Upper lobe of left lung (tissue), 5 donors: ENCODE results near the genes CMC2 and GAN.

- PRO-cap, 2 experiments: no peak in any of the 2 experiments
- RAMPAGE, long total RNA, 4 experiments: no peak in any of the 4 experiments
Measured at GRCh38 chr16:80526481-80526864, 14.3 kb upstream of the DYNLRB2 start.

DNA sequence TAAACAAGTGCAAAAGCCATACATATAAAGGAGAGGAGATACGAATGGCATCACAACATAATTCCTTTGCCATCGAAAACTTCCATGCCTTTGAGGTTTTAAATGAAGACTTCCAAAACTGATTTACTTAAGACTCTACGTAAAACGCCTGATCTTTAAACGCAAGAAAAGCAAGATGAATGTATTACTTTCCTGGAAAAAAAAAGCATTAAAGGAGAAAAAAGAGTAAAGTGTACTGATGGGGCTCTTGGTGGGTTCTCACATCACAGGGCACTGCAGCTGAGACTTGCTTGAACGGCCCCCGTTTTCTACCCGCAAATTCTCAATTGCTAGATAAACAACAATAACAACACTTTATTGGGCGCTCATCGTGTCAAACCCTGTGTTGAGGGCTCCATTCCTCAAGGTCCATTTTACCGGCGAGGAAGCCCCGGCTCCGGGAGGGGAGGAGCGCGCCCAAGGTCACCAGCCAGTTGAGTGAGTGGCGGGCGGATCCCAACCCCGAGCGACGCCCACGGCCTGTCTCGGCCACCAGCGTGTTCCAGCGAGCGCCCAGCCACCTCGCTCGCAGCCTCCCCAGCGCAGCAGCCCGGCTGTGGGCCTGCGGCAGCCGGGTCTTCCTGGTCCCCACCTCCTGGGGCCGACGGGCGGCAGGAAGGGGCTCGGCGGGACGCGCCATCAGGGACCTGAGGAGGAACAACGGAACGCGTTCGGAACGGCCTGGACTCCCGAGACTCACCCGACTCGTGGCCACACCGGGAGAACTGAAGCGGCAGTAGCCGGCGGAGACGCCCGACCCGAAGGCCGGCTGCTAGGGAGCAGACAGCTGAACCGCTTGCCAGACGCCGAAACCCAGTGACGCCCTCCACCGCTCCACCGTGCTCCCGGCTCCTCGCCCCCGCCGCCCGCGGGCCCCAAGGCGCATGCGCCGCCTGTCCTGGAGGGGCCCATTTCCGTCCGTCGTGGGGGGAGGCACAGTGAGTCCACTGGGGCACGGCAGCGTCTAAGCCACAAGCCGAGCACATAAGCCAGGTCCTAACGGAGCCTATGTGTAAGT lies at the start of gene CMC2:
Gene CMC2 (minus strand): TSS at position 891 of the 1,057 bp plus-strand sequence.
- PRO-cap, 2 experiments: peak in 2 of 2 experiments; most common minus-strand start position 857 of the sequence (in 1)
- RAMPAGE, long total RNA, 4 experiments: start-site peak on the plus strand in 4 of 4 experiments, centred at positions 526 to 531 of the sequence, 8 to 69 reads per replicate; start-site peak on the minus strand in 4 of 4 experiments, centred at positions 867 to 896 of the sequence, 33 to 384 reads per replicate

- PRO-cap, 2 experiments: no peak in any of the 2 experiments
- RAMPAGE, long total RNA, 4 experiments: no peak in any of the 4 experiments
Measured at GRCh38 chr16:81053847-81054182, 18.2 kb downstream of the ATMIN start.

DNA sequence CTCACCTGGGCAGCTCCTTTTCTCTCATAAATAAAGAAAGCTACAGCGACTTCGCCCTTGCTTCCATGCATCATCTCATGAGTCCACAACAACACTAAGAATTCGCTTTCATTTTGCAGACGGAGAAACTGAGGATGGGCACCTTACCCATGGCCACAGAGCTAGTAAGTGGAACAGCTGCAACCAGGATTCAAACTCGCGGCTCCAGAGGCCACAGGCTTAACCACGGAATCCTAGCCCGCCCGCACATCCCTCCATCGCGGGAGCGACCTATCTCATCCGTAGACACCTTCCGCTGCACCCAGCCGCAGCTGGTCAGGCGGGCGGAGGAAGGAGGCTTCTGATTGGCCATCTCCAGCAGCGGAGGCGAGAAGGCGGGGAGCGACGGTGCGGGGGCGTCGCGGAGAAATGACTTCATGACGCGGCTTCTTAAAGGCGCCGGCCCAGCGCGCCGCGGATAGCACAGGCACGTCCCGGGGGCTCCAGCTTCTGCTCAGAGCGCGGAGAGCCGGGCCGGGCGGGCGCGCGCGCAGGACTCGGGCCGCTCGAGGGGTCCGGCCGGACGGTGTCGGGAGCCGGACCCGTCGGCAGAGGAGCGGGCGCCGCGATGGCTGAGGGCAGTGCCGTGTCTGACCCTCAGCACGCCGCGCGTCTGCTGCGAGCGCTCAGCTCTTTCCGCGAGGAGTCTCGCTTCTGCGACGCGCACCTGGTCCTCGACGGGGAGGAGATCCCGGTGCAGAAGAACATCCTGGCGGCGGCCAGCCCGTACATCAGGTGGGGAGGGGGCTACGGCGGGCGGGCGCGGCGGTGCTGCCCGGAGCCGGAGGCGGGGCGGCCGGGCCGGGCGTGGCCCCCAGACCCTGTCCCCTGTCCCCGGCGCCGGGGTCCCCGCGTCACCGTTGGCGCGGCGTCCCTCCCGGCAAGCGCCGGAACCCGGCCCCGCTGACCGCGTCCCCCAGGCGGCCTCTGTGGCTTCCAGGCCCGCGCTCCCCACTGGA lies at the start of gene GAN:
Gene GAN (plus strand): TSS at position 456 of the 998 bp plus-strand sequence.
- PRO-cap, 2 experiments: peak in 2 of 2 experiments; most common plus-strand start position 460 of the sequence (in 2); most common minus-strand start position 272 of the sequence (in 1)
- RAMPAGE, long total RNA, 4 experiments: start-site peak on the minus strand in 2 of 4 experiments, centred at positions 287 to 295 of the sequence, 6 to 17 reads per replicate

DNA sequence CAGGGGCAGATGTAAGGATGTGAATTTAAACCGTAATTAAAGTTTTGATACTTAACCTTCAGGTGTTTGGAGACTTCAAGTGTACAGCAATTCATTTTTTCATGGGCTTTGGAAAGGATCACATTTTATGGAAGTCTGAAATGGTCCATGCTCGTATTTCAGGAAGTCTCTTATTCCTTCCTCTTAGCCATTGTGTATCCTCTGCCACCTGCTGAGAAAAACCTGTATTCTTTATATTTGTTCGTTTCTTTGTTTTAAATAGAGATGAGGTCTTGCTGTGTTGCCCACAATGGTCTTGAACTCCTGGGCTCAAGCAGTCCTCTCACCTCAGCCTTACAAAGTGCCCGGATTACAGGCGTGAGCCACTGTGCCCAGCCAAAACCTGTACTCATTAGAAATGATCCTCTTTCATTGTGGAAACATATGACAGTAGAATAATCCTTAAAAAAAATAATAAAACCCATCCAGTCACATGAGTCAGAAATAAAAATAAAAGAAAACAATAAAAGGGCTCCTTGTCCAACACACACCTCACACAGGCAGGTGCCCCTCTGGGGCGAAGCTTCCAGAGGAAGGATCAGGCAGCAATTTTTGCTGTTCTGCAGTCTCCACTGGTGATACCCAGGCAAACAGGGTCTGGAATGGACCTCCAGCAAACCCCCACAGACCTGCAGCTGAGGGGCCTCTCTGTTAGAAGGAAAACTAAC lies 25.3 kb downstream of the GAN start:
- PRO-cap, 2 experiments: no peak in any of the 2 experiments
- RAMPAGE, long total RNA, 4 experiments: no peak in any of the 4 experiments

- PRO-cap, 2 experiments: no peak in any of the 2 experiments
- RAMPAGE, long total RNA, 4 experiments: no peak in any of the 4 experiments
Measured at GRCh38 chr16:81485802-81486481, 41.3 kb downstream of the CMIP start.

DNA sequence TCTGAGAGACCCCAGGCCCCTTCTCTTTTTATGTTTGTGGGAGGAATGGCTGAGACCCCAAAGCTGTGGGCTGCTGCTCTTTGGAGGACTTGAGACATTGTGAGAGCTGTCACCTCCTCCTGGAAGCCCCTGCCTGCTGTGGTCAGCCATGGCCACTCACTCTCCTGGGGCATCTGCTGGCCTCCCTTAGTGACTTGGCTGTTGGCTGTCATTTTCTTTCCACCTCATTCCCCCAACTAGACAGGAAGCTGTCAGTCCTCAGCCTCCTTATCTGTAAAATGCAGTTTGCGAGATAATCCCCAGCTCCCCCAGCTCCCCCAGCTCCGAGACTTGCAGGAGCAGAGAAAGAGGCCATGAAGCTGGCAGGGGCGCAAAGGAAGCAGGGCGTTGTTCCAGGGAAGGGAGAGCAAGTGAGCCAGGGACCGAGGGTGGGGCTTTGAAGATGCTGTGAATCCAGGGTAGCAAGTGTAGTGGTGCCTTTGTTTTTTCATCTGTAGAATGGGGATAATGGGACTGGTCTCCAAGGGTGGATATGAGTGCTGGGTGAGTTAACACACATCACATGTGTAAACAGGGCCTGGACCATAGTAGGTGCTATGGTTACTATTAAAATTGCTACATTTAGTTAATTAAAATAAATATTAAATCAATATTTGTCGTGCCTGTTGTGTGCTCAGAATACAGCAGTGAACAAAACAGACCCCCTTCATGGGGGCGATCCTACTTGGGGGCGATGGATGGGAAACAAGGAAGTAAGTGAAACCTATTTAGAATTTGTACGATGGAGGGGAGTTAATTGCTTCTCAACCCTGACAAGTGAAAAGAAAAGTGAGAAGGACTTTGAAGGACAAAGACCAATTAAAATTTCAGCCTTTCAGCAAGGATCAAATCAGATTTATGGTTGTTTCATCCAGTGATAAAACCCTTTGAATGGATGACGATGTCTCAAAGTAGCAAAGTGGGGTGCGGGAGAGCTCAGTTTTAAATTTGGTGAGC lies 51.3 kb downstream of the CMIP start:
- PRO-cap, 2 experiments: no peak in any of the 2 experiments
- RAMPAGE, long total RNA, 4 experiments: no peak in any of the 4 experiments

DNA sequence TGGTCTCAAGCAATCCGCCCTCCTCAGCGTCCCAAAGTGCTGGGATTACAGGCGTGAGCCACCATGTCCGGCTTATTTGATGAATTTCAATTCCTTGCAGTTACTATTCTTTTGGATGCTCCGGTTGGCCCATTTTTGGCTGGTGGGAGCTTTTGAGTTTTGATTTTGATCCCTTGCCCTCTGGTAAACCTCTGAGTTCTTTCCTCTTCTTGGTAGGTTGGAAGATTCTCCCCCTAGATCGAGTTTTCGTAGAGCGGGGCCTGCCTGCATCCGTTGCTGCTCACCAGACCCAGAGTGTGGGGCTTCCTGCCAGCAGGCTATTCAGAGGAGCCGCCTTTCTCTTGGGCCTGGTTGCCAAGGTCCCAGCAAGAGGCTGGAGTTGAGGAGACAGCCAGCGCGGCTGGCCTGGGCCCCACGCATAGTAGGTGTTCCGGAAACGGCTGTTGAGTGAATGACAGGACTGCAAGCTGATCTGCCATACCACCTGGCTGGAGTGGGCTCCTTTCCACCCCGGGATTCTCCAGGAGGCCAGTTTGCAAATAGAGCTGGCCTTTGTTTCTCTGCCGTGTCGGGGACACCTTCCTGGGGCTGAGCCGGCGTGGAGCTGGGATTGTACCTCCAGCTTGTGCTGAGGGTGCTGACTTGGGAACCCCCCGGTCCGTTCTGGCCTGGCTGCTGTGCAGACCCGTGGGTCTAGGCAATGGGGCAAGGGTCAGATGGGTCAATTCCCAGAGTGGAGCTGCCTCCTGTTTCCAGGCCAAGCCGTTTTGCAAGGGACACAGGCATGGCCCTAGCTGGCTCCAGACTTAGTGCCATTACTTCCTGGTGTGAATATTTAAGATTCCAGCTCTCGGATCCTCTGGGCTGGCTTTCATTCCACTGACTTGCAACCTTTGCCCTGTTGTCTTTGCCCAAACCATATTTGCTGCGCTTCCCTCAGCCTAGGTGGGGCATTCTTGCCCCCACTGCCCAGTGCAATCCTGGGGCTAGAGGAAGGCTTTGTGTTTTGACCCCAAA lies 68.7 kb downstream of the CMIP start:
- PRO-cap, 2 experiments: peak in 1 of 2 experiments; most common plus-strand start position 368 of the sequence (in 1); most common minus-strand start position 296 of the sequence (in 1)
- RAMPAGE, long total RNA, 4 experiments: no peak in any of the 4 experiments

- PRO-cap, 2 experiments: no peak in any of the 2 experiments
- RAMPAGE, long total RNA, 4 experiments: no peak in any of the 4 experiments
Measured at GRCh38 chr16:81520593-81520998, 76.0 kb downstream of the CMIP start.

- PRO-cap, 2 experiments: no peak in any of the 2 experiments
- RAMPAGE, long total RNA, 4 experiments: start-site peak on the plus strand in 1 of 4 experiments, at chr16:81526766-81527264 at its widest, 10 reads per replicate
Measured at GRCh38 chr16:81526724-81527418, 82.3 kb downstream of the CMIP start.

DNA sequence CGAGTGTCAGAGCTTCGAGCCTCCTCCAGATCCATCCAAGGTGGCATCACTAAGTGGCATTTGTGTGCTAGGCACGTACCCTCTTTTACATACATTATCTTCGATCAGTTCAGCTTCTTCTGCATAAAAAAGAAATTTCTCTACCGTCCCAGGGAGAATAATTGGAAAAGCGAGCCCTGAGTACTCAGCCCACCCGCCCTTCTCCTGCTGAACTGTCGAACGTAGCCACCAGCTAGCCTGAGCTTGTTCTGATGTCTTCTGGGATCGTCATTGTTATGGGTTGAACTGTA lies 86.1 kb downstream of the CMIP start:
- PRO-cap, 2 experiments: no peak in any of the 2 experiments
- RAMPAGE, long total RNA, 4 experiments: no peak in any of the 4 experiments

DNA sequence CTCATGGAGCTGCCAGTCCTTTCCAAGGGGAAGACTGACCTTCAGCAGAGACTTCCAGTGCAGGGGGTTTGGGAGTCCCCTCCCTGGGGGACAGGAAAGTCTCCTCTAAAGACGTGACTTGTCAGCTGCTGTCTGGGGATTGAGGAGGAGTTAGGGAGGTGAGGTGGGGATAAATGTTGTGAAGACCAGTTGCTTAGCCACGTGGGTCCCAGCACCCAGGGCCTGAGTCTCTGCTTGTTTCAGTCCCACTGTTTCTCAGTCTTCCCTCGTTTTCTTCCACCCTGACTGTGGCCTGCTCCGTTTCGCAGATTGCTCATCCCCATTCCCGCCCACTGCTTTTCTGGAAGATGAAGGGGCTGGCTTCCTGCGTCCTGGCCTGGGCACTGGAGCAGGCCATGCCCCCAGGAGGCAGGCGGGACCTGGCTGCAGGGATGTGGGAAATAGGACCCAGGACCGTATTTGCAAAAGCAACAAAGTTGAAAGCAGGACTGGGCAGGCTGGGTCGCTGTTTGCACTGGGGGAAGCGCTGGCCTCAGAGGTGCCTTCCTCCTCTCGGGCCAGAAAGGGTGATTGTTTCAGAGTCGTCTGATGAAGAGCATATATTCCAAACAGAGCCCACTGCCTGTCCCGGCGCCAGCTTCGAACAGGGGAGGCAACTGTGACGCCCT lies 108.4 kb downstream of the CMIP start:
- PRO-cap, 2 experiments: no peak in any of the 2 experiments
- RAMPAGE, long total RNA, 4 experiments: no peak in any of the 4 experiments

GRCh38 chr16:81581037-81581398 lies 136.4 kb downstream of the CMIP start:
- PRO-cap, 2 experiments: peak in 1 of 2 experiments; most common plus-strand start chr16:81581344 (in 1)
- RAMPAGE, long total RNA, 4 experiments: no peak in any of the 4 experiments

GRCh38 chr16:81583915-81584226 lies 139.3 kb downstream of the CMIP start:
- PRO-cap, 2 experiments: no peak in any of the 2 experiments
- RAMPAGE, long total RNA, 4 experiments: no peak in any of the 4 experiments

DNA sequence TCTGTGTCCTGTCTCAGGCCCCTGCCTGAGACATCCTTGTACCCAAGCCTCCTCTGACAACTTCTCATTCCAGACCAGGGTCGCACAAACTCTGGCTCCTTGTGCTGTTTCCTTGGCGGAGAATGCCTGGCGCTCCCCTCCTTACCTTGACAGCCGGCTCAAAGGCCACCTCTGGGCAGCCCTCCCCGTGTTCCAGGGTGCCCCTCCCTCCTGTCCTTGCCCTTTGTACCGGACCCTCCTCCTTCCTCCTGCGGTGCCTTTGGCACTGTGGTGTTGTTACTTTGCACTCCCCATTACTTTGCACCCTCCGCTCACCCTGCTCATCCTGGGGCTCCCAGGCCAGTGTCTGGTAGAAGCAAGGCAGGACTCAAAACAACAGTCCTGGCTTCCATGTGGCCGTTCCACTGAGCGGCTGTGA lies 147.7 kb downstream of the CMIP start:
- PRO-cap, 2 experiments: no peak in any of the 2 experiments
- RAMPAGE, long total RNA, 4 experiments: no peak in any of the 4 experiments

GRCh38 chr16:81604851-81605537 lies 160.4 kb downstream of the CMIP start:
- PRO-cap, 2 experiments: no peak in any of the 2 experiments
- RAMPAGE, long total RNA, 4 experiments: no peak in any of the 4 experiments

- PRO-cap, 2 experiments: no peak in any of the 2 experiments
- RAMPAGE, long total RNA, 4 experiments: no peak in any of the 4 experiments
Measured at GRCh38 chr16:81606620-81607133, 162.1 kb downstream of the CMIP start.

- PRO-cap, 2 experiments: no peak in any of the 2 experiments
- RAMPAGE, long total RNA, 4 experiments: no peak in any of the 4 experiments
Measured at GRCh38 chr16:81632123-81632580, 146.9 kb upstream of the PLCG2 start.

DNA sequence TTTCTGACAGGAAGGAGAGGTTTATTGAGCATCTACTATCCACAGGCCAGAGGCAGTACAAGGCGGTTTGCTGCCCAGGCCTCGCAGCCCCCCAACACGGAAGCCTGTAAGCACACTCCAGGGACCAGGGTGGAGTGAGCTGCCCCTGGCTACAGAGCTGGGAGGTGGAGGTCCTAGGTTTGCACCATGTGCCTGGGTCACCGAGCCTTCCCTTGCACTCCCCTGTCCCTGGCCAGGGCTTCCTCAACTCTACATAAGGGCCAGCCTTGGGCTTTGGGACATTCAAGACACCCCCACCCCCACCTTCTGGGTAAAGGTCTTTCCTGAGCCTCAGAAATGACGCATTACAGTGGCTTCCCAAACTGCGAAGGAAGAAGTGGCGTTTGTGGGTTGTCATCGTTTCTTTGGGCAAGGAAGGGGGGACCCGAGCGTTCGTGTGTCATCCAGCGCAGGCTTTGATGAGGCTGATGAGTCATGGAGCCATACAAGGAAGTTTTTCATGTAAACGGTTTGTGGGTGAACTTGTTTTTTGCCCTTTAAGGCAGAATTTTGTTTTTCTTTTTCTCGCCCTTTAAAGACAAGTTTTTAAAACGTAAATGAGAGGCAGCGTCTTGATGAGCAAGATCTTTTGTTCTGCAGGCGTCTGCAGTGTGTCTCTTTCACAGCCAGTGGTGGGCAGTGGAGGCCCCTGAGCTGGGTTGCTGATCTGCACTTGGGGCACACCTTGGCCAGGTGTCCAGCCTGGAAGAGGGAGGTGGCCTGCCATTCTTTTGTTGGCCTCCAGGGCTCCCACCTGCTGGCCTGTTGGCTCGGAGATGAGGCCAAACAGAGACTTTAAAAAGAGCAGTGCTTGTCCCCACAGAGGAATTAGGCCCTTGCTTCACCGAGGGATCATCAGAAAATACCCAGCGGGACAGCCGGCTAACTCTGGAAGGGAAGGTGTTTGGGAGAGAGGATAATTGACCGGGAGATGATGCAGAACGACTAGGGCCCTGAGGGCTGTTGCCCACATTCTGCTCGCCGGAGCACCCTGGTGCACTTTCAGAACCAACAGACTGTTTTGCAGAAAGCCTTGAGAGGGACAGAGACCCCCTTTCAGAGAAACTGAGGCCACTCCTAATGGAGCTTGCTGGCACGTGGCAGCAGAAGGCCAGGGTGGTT lies 146.1 kb upstream of the PLCG2 start:
- PRO-cap, 2 experiments: no peak in any of the 2 experiments
- RAMPAGE, long total RNA, 4 experiments: no peak in any of the 4 experiments

DNA sequence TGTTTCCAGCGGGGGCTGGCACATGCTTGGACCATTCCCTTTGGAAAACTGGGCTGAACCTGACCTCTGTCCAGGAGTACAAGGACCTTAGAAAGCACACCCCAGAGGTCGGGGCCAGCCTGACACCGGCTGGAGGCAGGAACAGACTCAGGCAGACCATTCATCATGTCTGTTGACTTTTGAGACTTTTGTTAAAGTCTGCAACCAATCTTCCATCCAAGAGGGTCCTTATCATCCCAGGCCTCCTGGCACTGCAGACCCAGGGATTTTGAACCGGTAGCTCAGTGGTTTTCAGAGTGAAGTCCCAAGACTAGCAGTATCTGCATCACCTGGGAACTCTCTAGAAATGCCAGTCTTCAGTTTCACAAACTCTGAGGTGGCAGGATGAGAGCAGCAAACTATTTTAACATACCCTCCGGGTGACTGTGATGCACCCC lies 145.3 kb upstream of the PLCG2 start:
- PRO-cap, 2 experiments: no peak in any of the 2 experiments
- RAMPAGE, long total RNA, 4 experiments: no peak in any of the 4 experiments